Liver (tissue), 9 donors: ENCODE measurements around the genes TIMM50, LGALS13 and ZNF780A.

GRCh38 chr19:39386020-39387147 lies 4.5 kb downstream of the PAF1 start:
- PRO-cap, 5 experiments = no peak in any of the 5 experiments
- RAMPAGE, long total RNA, 2 experiments = no peak in any of the 2 experiments
- RRBS = no CpG with 5 or more reads among the region's 29 CpGs

DNA sequence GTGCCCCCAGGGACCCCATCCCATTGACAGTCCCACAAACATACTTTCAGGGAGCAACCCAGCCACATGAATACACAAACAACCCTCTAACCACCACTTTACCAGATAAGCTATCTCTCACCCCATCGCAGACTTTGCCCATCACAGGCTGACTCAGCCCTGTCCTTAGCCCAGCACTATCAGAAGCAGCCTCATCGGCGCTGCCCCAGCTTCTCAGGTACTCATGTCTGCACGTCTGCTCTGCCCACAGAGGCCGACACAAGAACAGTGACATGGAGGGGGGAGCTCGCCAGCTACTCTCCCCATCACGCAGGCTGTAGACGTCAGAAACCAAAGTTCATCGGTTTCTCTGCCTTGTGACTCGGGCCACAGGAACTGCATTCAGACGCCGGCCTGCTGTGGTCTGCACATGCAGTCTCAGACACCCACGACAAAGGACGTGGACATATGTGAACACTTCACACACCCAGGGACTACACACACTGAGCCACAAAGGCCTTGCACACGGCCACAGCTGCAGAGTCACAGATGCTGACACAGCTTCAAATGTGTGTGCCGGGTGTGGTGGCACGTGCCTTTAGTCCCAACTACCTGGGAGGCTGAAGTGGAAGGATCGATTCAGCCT lies 5.1 kb upstream of the ZFP36 start:
- PRO-cap, 5 experiments = peak in 5 of 5 experiments; most common plus-strand start position 380 of the sequence (in 4); most common minus-strand start position 266 of the sequence (in 5)
- RAMPAGE, long total RNA, 2 experiments = no peak in any of the 2 experiments
- RRBS = no CpG with 5 or more reads among the region's 18 CpGs

- PRO-cap, 5 experiments = peak in 5 of 5 experiments; most common plus-strand start chr19:39403026 (in 3); most common minus-strand start chr19:39402787 (in 4)
- RAMPAGE, long total RNA, 2 experiments = no peak in any of the 2 experiments
- RRBS = under 1% methylated on average over 5 of the region's 67 CpGs
Measured at GRCh38 chr19:39402025-39403348, 4.2 kb upstream of the ZFP36 start.

DNA sequence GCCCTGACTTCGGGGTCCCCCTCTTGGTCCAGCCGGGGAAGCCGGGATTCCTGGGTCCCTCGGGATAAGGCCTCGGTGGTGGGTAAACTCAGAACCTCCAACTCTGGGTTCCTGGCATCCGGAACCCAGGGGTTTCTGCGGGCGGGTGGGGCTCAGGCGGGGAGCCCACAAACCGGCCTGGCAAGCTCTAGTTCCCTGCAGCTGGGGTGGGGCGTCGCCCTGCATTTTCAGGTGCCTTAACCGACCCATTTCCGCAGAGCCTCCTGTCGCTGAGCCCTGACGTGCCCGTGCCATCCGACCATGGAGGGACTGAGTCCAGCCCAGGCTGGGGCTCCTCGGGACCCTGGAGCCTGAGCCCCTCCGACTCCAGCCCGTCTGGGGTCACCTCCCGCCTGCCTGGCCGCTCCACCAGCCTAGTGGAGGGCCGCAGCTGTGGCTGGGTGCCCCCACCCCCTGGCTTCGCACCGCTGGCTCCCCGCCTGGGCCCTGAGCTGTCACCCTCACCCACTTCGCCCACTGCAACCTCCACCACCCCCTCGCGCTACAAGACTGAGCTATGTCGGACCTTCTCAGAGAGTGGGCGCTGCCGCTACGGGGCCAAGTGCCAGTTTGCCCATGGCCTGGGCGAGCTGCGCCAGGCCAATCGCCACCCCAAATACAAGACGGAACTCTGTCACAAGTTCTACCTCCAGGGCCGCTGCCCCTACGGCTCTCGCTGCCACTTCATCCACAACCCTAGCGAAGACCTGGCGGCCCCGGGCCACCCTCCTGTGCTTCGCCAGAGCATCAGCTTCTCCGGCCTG lies 1.0 kb downstream of the ZFP36 start:
- PRO-cap, 5 experiments = peak in 2 of 5 experiments; most common plus-strand start position 256 of the sequence (in 2); most common minus-strand start position 377 of the sequence (in 1)
- RAMPAGE, long total RNA, 2 experiments = no peak in any of the 2 experiments
- RRBS = 2% methylated on average over 11 of the region's 46 CpGs

DNA sequence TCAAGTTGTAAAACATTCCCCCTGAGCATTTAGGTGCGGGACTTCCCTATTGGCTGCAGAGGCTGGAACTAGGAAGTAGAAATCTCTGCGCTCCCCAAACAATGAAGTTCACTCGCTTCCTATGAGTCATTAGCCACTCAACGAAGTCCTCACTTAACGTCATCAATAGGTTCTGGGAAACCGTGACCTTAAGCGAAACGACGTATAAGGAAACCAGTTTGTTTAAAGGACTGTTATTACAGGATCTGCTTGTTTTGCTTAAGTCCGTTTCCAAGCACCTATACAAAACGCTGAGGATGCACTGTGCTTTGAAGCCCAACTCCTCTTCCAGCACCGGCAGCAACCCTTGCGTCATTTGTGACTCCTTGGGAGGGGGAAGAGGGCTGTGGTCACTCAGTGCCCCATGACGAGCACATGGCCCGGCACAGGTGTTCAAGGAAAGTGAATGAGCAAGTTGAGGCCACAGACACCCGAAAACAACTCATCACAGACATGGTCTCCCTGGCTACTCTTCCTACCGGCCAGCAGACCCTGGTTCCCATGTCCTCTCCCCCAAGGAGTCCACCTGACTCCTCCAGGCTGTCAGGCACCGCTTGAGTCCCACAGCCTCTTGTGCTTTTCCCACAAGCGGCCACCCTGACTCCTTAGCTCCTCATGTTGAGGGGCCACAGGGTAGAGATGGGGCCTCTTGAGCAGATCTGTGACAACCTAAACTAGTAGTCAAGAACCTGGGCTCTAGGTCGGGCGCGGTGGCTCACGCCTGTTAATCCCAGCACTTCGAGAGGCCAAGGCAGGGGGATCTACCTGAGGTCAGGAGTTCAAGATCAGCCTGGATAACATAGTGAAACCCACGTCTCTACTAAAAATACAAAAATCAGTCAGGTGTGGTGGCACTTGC lies 4.8 kb downstream of the RPS16 start:
- PRO-cap, 5 experiments = peak in 3 of 5 experiments; most common plus-strand start position 252 of the sequence (in 3); most common minus-strand start position 70 of the sequence (in 3)
- RAMPAGE, long total RNA, 2 experiments = no peak in any of the 2 experiments
- RRBS = 42% methylated on average over 5 of the region's 25 CpGs

DNA sequence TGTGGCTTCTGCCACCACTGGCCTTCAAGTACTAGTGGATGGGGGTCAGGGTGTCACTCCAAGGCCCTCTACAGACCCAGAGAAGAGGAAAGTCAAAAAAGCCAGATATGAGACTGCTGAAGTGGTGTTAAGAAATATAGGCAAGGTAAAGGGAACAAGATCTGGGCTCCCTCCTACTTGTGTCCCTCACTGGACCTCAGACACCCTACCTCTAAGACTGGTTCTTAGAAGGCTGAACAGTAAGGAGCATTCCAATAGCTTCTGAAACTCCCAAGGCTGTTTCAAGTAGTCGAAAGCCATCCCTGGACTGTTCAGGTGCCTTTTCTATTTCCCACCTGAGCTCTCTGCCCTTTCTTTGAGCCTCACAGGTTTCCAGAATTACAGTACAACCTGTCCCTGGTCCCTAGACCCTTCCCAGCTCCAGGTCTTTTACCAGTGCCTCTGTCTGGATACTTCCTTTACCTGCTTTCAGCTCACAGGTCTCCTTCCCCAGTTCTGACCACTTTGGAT lies 1.9 kb downstream of the RPS16 start:
- PRO-cap, 5 experiments = no peak in any of the 5 experiments
- RAMPAGE, long total RNA, 2 experiments = no peak in any of the 2 experiments
- RRBS = no CpG with 5 or more reads among the region's 1 CpG

GRCh38 chr19:39480316-39481404 lies at the start of gene TIMM50:
Gene TIMM50 (plus strand): TSS chr19:39480838.
- PRO-cap, 5 experiments = peak in 5 of 5 experiments; most common plus-strand start chr19:39480851 (in 3); most common minus-strand start chr19:39480721 (in 2)
- RAMPAGE, long total RNA, 2 experiments = start-site peak on the plus strand in 1 of 2 experiments, at chr19:39480838-39480905 at its widest, 767 reads per replicate
- RRBS = 1% methylated on average over 27 of the region's 68 CpGs

- PRO-cap, 5 experiments = no peak in any of the 5 experiments
- RAMPAGE, long total RNA, 2 experiments = no peak in any of the 2 experiments
- RRBS = no CpG with 5 or more reads among the region's 7 CpGs
Measured at GRCh38 chr19:39558454-39559059, 18.6 kb upstream of the EID2 start.

DNA sequence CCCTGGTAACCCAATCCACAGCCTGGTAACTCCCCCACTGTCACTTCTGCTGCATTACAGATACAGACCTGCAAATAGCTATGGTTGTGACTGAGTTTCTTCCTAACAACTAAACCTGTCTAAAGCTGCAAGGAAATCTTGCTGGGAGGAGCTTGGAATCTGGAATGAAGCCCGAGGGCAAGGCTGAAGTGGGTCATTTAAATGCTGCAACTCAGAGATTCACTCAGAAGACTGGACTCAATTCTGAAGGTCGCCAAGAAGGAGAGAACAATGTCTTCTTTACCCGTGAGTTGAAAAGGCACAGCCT lies at the start of gene LGALS13:
Gene LGALS13 (plus strand): TSS at position 226 of the 307 bp plus-strand sequence.
- PRO-cap, 5 experiments = no peak in any of the 5 experiments
- RAMPAGE, long total RNA, 2 experiments = no peak in any of the 2 experiments
- RRBS = no CpG with 5 or more reads among the region's 3 CpGs

DNA sequence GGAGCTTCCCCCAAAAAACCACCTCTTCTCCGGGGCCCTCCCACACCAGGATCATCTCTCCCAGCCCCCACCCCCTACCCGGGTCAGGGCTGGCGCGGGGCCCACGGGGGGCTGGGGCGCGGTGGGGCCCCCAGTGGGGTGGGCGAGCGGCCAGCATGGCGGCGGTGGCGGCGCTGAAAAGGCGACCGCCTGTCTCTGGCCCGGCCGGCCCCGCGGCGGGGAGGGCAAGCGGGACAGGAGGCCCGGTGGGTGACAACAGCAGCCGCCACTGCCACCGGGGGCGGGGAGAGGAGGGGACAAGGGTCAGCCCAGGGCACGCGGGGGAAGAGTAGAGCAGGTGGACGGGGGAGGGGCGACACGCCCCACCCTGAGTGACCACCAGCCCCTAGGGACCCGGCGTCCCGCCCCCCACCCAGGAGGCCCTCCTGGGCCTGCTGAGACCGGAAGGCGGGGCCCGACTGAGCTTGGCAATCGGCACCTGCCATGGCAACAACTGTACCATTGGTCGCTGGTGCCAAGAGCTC lies 711 bp downstream of the DYRK1B start:
- PRO-cap, 5 experiments = peak in 5 of 5 experiments; most common minus-strand start position 433 of the sequence (in 5)
- RAMPAGE, long total RNA, 2 experiments = no peak in any of the 2 experiments
- RRBS = 4% methylated on average over 13 of the region's 38 CpGs

DNA sequence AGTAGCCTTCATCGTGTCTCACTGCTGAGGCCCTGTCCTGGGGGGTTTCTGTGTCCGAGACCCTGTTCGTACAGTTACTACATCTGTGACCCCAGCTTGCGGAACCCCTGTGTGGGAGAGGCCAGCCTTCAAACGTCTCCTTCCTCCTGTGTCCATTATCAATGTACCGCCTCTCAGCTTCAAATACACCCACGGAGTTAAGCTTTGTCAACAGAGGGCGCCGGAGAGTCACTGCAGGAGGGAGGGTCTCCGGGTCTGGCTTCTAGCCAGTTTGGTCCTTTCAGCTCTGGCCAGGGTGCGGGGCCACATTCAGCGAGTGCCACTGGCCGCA lies 35.3 kb upstream of the FBL start:
- PRO-cap, 5 experiments = no peak in any of the 5 experiments
- RAMPAGE, long total RNA, 2 experiments = no peak in any of the 2 experiments
- RRBS = no CpG with 5 or more reads among the region's 13 CpGs

- PRO-cap, 5 experiments = no peak in any of the 5 experiments
- RAMPAGE, long total RNA, 2 experiments = no peak in any of the 2 experiments
- RRBS = no CpG with 5 or more reads among the region's 40 CpGs
Measured at GRCh38 chr19:39893317-39894379, 47.5 kb upstream of the FBL start.

DNA sequence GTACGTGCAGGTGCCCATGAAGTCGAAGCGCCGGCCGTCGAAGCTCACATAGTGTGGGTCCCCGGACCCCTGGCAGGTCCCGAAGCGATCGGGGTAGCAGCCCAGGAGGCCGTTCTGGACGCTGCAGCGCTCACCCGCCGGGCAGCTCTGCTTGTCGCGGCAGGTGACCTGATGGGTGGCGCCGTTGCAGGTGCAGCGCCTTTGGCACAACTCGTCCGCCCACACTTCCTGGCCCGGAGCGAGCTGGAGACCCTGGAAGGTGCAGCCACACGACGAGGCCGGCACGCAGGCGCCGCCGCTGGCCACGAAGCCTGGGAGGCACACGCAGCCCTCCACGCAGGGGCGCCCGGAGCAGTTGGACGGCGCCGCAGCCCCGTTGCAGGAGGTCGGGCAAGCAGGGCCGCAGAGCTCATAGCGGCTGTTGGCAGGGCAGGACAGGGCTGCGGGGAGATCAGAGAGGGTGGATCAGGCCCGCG lies 55.6 kb upstream of the PSMC4 start:
- PRO-cap, 5 experiments = no peak in any of the 5 experiments
- RAMPAGE, long total RNA, 2 experiments = no peak in any of the 2 experiments
- RRBS = 49% methylated on average over 31 of the region's 46 CpGs

DNA sequence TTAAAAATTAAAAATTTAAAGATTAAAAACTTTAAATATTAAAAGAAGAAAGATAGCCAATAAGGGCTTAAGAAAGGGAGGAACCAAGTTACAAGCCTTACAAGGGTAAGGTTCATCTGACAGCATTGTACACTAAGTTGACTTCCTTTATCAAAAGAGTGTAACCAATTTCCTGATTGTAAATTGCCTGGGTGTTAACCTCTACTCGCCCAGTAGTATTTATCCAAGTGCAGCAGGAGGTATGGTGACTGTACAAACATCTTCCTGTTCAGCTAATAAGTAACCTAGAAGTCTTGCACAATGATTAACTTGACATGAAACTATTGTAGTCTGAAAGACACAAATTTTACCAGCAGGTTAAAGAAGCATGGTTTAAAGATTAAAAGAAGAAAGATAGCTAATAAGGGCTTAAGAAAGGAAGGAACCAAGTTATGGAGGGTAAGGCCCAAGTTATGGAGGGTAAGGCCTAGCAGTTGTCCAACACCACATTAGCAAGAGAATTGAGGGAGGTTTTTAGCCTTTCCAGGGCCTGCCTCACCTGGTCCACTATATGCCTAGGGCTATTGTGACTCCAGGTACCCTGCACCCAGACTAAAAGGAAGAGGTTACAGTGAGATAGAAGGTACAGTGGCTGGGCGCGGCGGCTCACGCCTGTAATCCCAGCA lies 26.8 kb upstream of the PSMC4 start:
- PRO-cap, 5 experiments = no peak in any of the 5 experiments
- RAMPAGE, long total RNA, 2 experiments = no peak in any of the 2 experiments
- RRBS = no CpG with 5 or more reads among the region's 5 CpGs

DNA sequence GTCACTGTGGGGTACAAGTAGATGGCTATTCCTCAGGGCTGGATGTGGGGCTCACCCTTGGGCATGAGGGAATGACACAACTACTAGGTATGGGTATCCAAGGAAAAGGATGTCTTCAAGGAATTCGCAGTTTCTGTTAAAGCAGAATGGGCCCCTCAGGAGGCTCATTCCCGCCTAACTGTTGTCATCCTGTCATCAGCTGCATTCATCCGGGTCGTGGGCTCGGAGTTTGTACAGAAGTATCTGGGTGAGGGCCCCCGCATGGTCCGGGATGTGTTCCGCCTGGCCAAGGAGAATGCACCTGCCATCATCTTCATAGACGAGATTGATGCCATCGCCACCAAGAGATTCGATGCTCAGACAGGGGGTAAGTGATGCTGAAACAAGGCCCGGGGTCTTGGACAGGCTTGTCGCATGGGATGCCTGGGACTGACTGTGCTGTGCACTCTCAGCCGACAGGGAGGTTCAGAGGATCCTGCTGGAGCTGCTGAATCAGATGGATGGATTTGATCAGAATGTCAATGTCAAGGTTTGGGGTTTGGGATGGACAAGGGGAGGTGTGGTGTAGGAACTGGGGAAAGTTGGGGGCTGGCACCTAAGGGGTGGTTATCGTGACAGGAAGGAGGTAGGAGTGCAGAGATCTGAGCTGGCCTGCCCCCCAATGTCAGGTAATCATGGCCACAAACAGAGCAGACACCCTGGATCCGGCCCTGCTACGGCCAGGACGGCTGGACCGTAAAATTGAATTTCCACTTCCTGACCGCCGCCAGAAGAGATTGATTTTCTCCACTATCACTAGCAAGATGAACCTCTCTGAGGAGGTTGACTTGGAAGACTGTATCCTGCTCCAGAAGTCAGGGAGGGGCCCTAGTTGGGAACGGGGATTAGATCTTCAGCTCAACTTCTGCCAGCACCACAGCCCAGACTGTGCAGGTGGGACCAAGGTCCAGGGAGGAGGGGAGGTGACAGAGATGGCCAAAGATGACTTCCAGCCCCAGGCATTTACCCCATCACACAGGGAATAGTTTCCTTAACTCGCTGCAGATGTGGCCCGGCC lies 9.0 kb downstream of the PSMC4 start:
- PRO-cap, 5 experiments = no peak in any of the 5 experiments
- RAMPAGE, long total RNA, 2 experiments = no peak in any of the 2 experiments
- RRBS = 100% methylated on average over 7 of the region's 24 CpGs

GRCh38 chr19:40089910-40091271 lies at the start of gene ZNF780A:
Gene ZNF780A (minus strand): TSS chr19:40090943.
- PRO-cap, 5 experiments = peak in 5 of 5 experiments; most common plus-strand start chr19:40090390 (in 3); most common minus-strand start chr19:40090938 (in 5)
- RAMPAGE, long total RNA, 2 experiments = start-site peak on the minus strand in 1 of 2 experiments, at chr19:40090901-40090913 at its widest, 74 reads per replicate
- RRBS = 2% methylated on average over 10 of the region's 54 CpGs

GRCh38 chr19:40191693-40192354 lies 598 bp downstream of the MAP3K10 start:
- PRO-cap, 5 experiments = peak in 2 of 5 experiments; most common minus-strand start chr19:40191974 (in 1)
- RAMPAGE, long total RNA, 2 experiments = no peak in any of the 2 experiments
- RRBS = 2% methylated on average over 18 of the region's 66 CpGs

DNA sequence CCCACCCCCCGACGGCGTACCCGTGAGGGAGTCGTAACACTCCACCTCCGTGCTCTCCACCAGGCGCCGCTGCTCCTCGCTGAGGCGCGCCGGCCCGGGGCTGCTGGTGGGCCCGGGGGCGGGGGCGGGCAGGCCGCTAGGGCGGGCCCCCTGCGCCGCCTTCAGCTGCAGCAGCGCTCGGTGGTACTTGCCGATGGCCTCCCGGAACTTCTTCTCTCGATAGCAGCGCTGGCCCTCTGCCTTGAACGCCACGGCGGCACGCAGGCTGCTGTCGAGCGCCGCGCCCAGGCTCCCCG lies 301 bp downstream of the TTC9B start:
- PRO-cap, 5 experiments = no peak in any of the 5 experiments
- RAMPAGE, long total RNA, 2 experiments = no peak in any of the 2 experiments
- RRBS = 6% methylated on average over 13 of the region's 35 CpGs

- PRO-cap, 5 experiments = no peak in any of the 5 experiments
- RAMPAGE, long total RNA, 2 experiments = no peak in any of the 2 experiments
- RRBS = no CpG with 5 or more reads among the region's 34 CpGs
Measured at GRCh38 chr19:40377575-40378260, 12.3 kb downstream of the HIPK4 start.

DNA sequence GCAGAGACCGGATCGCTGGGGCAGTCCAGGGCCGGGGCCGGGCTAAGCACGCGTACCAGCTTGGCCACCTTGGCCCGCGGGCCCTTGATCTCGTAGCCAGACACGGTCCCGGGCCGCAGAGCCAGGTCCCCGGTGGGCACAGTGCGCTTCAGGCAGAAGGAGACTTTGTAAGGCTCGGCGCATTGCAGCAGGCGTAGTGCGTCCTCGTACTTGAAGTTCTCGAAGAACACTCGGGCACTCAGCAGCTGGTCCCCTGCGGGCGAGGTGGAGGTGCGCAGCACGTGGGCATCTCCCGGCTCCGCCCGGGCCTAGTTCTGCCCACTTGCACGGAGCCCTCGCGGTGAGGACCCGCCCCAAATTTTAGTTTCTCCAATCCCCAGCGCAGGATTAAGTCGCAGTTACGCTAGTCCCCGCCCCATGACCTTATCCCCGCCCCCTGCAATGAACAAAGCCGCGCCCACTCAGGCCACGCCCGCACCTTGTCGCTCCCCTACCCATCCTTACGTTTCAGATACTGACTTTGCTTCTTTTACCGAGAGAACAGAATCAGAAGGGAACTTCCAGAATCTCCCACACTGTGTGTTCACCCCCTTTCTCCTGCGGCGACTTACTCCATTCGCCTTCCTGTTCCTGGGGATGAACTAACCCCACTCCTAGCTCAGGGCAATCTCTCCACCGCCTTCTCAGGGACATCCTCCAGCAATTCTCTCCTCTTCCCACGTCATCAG lies 8.7 kb upstream of the HIPK4 start:
- PRO-cap, 5 experiments = peak in 1 of 5 experiments; most common minus-strand start position 362 of the sequence (in 1)
- RAMPAGE, long total RNA, 2 experiments = no peak in any of the 2 experiments
- RRBS = 57% methylated on average over 8 of the region's 49 CpGs